ENCODE data around the genes IDH2 and ZNF774.

DNA sequence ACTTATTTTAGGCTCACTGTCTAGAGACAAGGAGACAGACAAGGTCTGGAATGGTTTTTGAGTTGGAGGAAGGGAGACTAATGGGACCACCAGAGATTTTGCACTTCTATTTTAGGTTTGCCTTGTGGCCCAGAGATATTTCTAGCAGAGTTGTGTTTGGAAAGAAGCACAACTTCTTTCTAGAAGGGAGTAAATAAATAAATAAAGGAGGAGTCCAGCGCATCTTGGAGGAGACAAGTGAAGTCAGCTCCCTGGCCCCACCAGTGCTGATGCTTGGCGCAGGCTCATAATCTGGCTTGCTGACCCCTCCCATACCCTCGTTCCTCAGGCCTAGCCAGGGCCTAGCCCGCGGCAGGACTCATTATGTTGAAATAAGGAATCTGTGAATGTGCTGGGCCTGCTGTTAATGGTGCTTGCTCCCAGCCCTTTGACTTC lies 3.0 kb downstream of the ZNF710 start:
- RRBS, result no CpG with 5 or more reads among the region's 5 CpGs

- RRBS, result no CpG with 5 or more reads among the region's 5 CpGs
Observed at GRCh38 chr15:90018486-90019087, 17.5 kb downstream of the ZNF710 start.

- RRBS, result no CpG with 5 or more reads among the region's 6 CpGs
Observed at GRCh38 chr15:90028562-90029075, 27.5 kb downstream of the ZNF710 start.

DNA sequence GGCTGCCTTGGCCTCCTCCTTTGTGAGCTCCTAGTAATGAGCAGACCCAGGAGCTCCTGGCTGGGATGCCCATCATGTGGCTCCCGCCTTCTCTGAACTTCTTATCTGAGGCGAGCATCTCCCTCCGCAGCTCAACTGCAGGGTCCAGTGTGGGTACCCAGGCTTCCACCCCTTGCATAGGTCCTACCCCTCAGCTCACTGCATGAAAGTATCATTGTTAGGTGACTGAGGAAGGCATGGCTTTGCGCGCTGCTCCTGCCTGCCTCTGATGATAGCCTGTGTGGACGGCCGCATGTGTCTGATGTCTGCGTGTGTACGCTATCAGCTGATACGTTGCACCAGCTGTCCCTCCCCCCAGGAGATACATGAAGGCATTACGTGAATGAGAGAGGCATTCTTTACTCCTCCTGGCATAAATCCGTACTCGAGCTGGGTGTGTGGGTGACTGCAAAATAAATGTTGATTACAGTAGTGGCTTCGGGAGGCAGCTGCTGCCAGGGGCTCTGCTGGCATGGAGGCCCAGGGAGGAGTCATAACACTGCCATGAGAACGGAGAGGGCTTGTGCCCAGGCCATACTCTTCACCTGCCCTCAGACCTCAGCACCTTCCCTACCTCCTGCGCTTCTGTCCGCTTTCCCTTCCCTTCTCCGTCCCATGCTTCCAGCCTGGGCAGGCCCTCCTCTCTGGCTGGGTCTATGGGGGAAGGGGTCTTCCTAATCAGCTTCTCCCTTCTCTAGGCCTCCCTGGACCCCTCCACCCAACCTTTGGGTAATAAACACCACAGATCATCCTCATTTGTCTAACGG lies 48.8 kb downstream of the ZNF710 start:
- RRBS, result no CpG with 5 or more reads among the region's 19 CpGs

DNA sequence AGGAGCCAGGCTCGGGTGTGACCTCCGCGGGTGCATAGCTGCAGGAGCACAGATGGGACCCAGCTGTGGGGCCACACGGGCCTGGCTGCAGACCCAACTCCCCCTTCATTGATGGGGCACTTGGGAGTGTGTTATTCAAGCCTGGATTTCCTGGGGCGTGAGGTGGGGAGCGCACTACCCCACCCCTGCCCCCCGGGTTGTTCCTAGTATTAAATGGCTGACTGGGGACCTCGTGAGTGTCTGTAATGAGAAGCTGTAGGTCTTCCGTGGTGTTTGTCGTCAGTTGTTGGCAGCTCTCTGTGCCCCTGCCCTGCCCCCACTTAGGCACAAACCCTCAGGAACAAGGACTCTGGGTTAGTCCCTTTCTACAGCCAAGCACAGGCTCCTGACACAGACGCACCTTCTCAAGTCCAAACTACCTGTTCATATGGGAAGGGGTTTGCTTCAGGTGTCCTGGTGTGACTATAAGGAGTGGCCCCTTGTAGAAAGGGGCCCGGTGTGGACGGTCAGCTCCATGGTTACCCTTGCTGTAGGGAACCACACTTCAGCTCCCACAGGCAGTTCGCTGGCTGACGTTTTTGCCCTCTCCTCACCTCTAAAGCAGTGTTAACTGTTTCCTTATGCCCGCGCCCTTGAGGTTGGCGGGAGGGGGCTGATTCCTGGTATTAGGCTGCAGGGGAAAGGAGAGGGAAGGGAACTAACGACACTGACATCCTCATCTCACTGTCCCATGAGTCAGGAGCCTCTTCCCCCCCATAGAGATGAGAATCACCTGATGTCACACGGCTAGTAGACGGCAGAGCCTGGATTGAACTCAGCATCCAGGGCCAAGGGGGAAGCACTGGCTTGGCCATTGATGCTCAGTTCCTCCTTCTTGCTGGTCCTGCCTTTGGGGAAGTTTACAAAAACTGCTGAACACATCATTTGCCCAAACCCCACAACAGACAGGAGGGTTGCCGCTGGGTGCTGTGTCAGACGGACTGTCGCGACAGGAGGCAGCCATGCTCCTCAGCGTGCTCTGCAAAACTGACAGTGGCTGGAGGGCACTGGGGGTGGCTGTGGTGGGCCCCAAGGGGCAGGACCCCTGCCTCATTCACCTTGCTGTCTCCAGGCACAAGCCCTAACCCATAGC lies 38.7 kb downstream of the IDH2 start:
- RRBS, result no CpG with 5 or more reads among the region's 26 CpGs

DNA sequence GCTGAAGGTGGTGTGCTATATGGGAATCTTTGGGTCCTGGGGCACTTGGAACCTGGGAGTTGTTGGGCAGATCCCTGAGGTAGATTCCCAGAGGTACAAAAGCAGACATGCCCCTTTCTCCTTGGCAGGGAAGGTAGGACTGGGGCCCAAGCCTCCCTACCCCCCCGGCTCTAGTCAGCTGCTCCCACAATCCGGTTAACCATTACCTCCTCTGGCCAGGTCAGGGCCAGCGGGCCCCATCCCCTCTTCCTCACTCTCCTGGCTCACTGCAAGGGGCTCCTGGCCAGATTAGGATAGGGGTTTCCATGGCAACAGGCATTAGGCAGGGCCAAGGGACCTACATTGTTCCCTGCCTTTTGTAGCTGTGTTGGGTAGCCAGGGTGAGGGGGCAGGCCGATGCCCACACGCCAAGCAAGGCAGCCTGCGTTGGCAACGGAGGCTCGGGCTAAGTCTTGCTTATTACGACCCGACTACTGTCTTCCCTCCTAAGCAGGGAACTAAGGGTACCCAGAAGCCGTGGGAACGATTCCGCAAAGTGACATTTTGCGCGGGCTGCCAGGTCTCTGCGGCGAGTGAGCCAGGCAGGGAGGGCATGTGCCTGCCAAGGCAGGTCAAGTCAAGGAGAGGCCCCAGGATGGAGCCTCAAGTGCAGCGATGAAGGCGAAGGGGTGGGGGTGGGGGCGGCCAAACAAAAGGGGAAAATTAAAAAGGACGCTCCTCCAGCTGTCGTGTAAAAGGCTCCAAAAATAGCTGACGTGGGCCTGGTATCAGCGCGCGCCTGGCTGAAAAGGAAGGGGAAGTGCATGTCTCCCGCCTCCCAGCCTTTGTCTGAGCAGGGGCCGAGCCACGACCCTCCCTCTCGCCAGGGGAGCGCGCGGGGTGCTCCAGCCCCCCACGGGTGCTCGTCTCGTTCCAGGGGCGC lies 994 bp downstream of the IDH2 start:
- RRBS, result no CpG with 5 or more reads among the region's 37 CpGs

- RRBS, result 2% methylated on average over 77 of the region's 126 CpGs
Observed at GRCh38 chr15:90101935-90103139, at the start of gene IDH2. Gene IDH2 (minus strand): TSS chr15:90102468.

- RRBS, result no CpG with 5 or more reads among the region's 9 CpGs
Observed at GRCh38 chr15:90162943-90163399, 38.2 kb upstream of the SEMA4B start.

DNA sequence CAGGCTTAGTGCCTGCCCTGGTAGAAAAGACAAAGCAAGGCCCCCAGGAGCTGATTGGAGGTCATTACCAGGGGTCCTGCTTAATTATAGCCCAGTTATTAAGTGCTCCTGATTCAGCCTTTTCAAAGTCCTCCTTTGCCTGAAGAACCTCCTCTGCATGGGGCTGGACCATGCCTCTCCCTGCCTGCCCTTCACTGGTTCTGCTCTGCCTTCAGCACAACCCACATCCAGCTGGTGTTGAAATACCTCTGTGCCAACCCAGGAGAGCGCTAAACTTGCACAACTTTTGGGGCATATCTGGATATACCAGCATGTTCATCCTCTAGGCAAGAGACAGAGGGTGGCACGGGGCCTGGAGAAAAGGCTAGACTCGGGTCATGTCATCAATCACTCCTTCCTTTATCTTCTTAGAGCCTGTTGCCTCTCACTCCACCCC lies 4.7 kb downstream of the SEMA4B start:
- RRBS, result no CpG with 5 or more reads among the region's 3 CpGs

- RRBS, result no CpG with 5 or more reads among the region's 12 CpGs
Observed at GRCh38 chr15:90320019-90320405, 32.1 kb upstream of the ZNF774 start.

GRCh38 chr15:90351610-90352595 lies at the start of gene ZNF774:
Gene ZNF774 (plus strand): TSS chr15:90352284.
- RRBS, result 4% methylated on average over 9 of the region's 59 CpGs

DNA sequence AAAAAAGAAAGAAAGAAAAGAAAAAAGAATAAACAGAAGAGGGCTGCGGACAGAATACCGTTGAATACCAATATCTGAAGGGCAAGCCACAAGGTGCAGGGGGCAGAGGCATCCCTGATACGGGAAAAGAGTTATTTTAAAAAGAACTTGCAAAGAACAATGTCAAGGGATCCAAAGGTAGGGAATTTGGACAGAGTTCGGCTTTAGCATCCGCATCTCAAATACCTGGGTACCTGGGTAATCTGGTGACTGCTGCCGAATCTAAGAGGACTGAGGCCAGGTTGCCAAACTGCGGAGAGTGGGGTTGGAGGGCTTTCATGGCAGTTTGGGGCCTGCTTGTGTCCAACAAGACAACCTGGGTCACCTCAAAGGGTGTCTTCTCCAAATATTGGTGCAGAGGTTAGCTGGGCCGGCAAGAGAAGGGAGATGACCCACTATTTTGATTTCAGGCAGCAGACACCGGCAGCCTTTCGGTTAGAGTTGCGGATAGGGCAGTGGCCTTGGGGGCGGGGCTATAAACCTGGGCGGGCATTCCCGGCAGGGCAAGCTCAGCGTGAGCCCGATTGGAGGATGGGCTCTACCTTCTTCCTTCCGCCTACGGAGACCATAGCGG lies 465 bp upstream of the IQGAP1 start:
- RRBS, result 2% methylated on average over 10 of the region's 19 CpGs

DNA sequence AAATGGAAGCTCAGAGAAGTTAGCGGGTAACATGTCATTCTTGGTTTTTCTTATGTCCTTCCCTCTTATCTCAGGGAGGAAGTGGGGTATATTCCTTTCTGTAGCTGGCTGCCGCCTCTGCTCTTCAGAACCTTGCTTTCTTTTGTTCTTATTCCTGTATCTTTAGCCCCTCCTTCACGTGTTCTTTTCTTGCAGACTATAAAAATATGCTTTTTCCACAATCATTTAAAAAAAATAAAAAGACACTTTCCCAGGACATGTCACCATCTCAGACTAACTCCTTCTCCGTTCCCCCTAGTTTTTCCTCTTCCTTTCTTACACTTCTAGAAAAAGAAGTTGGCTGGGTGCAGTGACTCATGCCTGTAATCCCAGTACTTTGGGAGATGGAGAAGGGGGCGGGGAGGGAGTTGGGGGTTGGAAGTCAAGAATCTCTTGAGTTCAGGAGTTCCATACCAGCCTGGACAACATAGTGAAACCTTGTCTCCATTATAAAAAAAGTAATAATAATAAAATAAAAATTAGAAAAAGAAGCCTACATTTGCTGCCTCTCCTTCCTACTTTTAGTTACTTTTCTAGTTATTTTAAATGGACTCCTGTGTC lies 25.9 kb downstream of the IQGAP1 start:
- RRBS, result no CpG with 5 or more reads among the region's 5 CpGs

DNA sequence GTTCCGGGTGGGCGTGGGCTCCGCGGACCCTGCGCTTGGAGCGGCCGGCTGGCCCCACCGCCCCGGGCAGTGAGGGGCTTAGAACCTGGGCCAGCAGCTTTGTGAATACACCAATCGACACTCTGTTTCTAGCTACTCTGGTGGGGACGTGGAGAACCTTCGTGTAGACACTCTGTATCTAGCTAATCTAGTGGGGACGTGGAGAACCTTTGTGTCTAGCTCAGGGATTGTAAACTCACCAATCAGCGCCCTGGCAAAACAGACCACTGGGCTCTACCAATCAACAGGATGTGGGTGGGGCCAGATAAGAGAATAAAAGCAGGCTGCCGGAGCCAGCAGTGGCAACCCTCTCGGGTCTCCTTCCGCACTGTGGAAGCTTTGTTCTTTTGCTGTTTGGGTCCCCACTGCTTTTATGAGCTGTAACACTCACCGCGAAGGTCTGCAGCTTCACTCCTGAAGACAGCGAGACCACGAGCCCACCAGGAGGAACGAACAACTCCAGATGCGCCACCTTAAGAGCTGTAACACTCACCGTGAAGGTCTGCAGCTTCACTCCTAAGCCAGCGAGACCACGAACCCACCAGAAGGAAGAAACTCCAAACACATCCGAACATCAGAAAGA lies 18.6 kb upstream of the CRTC3 start:
- RRBS, result no CpG with 5 or more reads among the region's 27 CpGs

DNA sequence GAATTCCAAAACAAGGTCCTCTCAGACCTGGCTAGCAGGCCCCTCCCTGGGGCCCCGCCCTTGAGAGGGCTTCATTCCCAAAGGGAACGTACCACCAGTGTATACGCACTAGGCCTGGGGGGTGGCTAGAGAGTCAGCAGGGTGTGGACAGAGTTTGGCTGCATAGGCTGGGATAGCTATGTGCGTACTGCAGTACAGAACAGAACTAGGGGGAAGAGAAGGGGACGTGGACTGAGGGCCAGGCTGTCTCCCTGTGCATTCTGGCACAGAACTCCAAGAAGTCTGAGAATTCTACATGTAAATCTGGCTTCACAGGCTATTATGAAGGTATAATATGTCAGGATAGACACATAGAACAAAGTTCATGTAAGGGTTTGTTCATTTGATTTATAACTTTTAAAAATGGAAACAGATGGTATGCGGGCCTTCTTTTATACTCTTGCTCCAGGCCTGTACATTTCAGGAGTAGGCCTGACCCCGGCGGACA lies 92.4 kb upstream of the BLM start:
- RRBS, result no CpG with 5 or more reads among the region's 8 CpGs

DNA sequence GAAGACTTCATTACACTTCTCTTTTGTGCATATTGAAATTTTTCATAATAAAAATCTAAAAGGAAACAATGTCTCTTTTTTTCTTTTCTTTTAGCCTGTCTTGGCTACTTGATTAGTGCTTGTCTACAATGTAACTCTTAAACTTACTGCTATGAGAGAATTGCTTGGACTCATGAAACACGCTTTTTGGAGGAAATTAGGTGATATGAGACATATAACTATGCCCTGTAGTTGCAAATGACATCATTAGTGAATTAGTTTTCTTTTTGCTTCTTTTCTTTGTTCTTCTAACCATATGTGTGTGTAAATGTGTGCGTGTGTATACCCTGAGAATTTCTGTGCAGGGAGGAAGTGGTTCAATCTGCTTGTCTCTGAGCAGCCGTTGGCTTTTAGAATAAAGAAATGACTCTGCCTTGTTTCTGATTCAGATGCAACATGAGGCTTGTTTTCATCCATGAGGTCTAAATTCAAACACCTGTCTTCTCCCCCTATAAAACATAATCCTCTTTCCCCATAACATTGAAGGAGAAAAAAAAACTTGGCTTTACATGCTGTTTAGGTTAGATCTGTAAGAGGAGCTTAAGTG lies 30.7 kb upstream of the BLM start:
- RRBS, result no CpG with 5 or more reads among the region's 3 CpGs

DNA sequence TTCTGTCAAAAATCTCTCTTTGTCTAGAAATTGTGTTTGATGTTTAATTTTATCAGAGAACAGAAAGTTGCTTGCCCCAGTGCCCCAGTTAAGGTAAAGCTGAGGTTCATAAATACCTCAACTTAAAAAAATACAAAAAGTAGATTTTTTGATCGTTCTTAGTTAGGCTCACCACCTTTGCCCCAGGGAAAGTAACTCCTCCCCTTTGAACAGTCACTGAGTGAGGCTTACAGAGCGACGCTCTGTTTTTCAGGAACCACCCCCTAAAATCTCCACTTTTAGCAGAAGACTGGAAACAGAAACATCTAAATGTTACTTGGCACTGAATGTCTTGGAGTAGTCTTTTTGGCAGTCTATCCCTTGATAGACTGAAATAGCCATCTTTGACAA lies 24.9 kb downstream of the BLM start:
- RRBS, result no CpG with 5 or more reads among the region's 3 CpGs

DNA sequence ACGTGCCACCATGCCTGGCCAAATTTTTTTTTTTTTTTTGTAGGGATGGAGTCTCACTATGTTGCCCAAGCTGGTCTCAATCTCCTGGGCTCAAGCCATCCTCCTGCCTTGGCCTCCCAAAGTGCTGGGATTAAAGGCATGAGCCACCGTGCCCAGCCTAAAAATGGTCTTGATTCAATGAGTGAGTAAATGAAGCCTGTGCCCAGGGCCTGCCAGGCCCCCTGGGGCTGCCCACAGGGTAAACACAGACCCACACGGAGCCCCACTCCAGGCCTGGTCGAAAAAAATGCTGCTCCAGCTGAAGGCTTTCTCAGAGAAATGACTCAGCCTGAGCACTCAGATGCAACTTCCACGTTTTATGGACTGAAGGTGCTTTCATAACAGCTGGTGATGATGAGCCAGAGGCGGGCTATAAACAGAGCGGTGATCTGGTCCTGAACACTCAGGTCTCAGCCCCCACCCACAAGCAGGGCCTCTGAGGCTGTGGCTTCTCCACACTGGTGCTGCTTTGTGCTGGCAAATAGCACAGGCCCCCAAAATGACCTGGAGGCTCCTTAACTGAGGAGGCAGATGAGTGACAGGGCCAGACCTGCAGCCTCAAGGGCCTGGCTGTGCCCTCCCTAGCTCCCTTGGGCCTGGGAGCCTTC lies 23.3 kb upstream of the FURIN start:
- RRBS, result no CpG with 5 or more reads among the region's 7 CpGs

DNA sequence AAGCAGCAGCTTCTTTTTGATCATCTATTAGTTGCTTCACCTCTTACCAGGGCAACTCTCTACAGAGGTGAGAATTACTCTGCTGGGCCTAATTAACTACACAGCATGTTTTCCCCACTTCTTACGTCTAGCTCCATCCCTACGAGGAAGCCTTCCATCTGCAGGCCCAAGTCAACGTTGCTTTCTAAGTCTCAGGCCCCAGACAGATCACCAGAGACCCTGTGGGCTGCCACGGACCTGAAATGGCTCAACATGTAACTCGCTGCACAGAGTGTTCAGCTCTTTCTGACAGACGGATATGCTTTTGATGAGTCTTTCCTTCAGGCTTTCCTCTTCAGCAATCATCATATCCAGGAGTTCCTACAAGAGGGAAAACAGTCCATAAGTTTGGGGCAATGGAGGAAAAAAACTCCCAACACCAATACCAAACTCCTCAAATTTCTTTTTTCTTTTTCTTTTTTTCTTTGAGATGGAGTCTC lies 10.5 kb downstream of the PRC1 start:
- RRBS, result no CpG with 5 or more reads among the region's 6 CpGs

DNA sequence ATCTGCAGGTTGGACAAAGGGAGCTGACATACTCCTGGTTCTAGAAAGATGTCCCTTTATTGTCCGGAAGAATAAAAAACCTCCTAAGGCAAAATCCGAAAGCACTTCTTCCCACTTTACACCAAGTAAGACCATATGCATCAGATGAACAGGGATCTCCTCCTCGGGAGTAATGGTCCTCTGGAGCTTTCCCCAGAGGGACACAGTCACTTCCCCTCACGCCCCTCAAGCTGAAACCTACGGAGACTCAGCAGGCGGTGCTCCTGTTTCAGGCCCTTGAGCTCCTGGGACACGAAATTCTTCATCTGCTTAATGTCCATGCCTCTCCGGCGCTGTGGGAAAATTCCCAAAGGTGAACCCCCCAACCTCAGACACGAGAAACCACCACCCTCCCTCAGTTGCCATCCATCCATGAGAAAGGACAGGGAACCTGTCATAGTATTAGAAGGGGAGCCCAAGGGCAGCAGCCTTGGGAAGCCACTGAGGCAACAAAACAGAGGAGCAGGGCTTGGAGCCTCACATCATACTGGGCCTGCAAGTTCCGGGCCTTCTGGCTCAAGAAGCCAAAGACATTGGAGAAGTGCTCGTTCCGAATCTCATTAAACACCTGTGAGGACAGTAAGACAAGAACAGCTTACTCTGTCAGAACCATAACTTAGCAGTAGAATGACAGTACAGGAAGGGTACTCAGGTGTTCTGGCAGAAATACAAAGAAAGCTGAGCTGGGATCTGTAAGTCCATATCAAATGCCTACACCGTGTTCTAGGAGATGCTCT lies 11.3 kb upstream of the PRC1 start:
- RRBS, result no CpG with 5 or more reads among the region's 14 CpGs

All from AG04449 (cell line).